SJSA1 (cell line): Measurements from ENCODE around the gene GOLGB1.

DNA sequence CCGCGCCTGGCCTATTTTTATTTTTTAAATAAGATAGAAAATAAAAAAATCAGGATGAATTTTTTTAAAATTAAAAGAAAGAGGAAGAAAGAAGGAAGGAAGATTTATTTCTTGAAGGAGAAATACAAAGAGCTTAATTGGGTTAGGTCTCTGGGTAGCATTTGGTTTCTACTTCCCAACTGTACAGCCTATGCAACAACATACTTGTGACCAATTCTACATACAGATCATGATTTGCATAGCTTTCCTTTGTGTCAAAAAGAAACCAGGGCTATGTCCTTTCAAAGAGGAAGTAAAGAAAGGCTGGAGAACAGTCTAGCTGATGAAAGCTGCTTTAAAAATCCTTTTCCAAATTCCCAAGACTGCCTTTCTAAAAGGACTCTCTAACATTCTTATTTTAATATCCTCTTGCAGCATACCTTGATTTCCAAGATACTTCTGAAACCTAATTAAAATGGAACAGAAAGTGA lies 6.1 kb upstream of the HGD start:
- RAMPAGE, long total RNA = no peak

DNA sequence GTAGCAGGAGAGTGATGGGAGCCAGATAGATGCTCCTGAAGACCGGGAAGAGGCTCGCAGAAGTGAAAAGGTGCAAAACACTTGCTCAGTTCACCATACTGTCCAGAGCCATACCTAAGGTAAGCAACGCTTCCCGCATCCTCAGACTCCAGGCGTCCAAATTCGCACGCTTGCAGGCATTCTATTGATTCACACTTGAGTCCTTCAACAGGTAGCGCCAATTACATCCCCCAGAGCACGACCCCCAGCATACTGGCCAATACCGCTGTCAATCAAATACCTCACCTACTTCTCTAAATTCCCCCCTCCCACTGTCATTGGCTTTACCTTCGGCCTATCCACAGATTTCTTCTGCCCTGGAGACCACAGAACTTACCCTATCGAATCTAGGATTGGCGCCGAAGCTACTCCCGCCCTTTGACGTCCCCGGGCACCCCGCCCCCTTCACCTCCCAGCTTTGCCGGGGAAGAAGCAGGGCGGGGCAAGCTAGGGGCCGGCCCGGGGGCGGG lies 298 bp upstream of the STXBP5L start:
- RAMPAGE, long total RNA = no peak

DNA sequence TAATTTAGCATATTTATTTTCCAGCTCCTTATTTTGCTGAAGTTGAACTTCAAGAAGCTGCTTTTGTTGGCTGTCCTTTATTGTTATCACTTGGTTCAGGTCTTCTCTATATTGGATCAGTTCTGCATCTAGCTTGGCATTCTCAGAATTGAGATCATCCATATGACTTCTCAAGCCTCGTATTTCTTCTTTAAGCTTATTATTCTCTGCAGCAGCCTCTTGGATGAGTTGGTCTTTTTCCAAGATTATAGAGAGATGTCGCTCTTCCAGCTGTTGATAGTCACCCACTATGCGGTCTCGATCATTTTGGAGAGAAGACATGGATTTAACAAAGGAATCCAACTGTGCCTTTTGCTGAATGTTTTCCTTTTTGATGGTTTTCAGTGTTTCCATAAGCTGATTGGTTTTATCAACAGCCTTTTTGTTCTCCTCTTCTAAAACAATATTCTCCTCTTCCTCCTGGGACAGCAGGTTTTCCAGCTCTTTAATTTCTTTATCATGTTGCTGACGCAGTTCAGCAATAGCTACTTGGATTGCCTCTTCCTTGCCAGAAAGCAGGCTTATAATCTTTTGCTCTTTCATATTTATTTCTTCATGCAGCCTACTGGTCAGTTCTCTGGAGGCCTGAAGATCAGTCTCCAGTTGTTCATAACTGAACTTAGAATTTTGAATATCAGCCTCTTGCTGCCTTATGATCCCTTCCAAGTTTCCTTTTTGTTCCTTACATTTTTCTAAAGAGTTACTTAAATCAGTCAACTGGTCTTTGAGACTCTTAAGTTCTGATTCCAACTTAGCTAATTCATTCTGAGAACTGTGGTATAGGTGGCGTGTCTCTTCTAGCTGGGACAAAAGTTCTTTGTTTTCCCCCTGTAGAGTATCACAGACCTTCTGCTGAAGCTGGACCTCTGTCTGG lies 31.2 kb upstream of the HCLS1 start:
- RAMPAGE, long total RNA = no peak

DNA sequence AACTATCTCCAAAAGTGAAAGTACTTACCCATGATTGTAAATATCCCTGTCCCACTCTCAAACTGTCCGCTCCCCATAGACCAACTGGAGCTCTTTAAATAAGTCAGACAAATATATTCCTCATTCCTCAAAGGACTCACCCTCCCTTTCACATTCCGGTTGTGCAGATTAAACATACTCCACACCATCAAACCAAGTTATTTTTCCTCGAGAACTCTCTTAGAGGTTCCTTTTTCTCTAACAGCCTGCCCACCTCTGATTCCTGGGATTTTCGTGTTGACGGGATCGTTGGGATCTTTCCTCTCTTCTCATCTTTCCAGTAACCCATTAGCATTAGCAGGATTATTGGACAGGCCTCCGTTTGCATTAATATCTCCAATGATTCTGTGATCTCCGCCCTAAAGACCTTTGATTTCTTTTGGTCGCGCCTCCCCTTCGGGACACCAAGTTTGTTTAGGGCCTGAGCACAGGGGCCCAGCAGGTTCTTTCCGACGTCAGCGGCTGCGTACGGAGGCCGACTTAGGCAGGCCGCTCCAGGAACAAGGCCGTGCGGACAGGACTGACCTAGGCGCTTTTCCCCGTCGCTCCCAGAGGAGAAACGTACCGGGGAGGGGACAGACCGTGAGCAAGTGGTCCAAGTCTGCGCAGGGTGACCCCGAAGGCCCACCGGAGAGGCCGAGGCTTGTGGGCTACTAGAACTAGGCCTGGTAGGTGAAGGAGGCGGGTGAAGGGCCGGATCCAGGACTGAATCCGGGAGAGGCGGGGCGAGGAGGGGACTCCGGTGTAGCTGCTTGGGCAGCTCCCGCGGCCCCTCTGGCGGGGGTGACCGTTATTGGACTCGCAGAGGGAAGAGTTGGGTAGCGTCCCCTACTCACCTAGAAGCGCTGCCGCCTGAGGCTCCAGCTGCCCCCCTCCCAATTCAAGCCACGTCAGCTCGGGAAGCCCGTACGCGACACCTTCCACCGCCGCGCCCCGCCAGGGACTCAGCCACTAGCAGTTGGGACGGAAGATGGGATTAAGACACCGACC lies at the start of gene GOLGB1:
GOLGB1 (minus strand) TSS at position 985 of the 1,029 bp plus-strand sequence.
- RAMPAGE, long total RNA = no peak

DNA sequence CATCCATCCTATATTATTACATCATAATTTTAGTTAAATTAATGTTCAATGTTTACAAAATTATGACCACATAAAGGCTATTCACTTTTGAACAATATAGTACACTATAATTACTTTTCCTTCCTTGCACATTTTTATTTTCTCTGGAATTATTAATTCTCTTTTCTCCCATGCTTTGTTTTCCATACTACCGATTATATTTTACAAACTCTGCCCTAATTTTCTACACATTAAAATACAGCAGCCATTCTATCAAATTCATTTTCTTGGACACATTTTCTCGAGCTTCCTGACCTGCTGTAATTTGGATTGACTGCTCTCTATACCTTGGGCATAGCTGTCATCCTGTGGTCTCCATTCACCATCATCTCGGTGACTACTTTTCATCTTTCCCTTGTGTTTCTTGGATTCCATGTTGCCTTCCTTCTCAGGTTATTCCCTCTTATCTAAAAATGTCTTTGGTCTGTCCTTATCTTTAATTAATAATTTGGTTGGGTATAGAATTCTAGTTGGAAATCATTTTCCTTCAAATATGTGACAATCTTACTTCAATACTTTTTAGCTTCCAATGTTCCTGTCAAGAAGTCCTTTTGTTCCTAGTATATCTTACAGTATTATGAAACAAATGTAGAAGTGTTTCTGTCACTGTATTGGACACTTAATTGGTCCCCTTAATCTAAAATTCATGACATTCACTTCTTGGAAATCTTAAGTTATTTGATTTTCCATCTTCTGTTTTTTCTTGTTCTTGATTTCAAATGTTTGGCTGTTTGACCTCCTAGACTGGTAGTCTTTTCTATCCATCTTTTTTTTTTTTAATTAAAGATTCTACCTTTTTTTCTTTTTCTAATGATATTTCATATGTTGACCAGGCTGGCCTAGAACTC lies 34.1 kb upstream of the GOLGB1 start:
- RAMPAGE, long total RNA = no peak

DNA sequence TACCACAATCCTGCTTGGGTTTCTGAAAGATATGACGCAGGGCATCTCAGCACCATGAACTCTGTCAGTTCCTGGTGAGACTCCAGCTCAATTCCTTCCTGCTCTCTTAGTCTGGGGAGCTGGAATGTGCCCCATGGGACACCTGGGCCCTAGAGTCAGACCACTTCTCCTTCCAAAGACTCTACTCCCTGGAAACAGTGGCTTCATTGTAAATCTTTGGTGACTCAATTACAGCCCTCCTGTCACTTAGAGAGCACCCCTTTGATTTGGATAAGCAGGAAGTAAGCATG lies 50.5 kb downstream of the CD86 start:
- RAMPAGE, long total RNA = no peak

- RAMPAGE, long total RNA = no peak
Observed at GRCh38 chr3:122255770-122256175, 69.3 kb upstream of the CSTA start.

DNA sequence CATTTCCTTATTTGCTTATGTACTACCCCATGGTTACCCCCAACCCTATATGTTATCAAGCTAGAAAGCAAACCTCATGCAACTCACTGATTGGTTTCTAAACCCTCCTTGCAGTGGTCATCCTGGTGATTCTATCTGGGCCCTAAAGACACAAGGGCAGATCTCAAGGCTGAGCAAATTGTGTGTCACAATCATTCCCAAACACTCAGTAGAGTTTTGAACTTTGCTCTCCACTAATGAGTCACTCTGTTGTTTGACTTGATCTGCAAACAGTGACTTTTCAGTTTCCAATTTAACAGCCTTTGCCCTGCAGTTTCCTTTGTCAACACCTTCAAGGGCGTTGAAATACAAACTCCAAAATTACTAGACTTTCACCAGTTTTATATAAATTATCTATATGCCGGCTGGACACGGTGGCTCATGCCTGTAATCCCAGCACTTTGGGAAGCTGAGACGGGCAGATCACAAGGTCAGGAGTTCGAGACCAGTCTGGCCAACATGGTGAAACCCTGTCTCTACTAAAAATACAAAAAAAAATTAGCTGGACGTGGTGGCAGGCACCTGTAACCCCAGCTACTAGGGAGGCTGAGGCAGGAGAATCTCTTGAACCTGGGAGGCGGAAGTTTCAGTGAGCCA lies 17.4 kb downstream of the MIX23 start:
- RAMPAGE, long total RNA = no peak

- RAMPAGE, long total RNA = no peak
Observed at GRCh38 chr3:122533808-122534747, 19.3 kb upstream of the KPNA1 start.

GRCh38 chr3:122646185-122647003 lies 34.2 kb upstream of the PARP14 start:
- RAMPAGE, long total RNA = no peak

DNA sequence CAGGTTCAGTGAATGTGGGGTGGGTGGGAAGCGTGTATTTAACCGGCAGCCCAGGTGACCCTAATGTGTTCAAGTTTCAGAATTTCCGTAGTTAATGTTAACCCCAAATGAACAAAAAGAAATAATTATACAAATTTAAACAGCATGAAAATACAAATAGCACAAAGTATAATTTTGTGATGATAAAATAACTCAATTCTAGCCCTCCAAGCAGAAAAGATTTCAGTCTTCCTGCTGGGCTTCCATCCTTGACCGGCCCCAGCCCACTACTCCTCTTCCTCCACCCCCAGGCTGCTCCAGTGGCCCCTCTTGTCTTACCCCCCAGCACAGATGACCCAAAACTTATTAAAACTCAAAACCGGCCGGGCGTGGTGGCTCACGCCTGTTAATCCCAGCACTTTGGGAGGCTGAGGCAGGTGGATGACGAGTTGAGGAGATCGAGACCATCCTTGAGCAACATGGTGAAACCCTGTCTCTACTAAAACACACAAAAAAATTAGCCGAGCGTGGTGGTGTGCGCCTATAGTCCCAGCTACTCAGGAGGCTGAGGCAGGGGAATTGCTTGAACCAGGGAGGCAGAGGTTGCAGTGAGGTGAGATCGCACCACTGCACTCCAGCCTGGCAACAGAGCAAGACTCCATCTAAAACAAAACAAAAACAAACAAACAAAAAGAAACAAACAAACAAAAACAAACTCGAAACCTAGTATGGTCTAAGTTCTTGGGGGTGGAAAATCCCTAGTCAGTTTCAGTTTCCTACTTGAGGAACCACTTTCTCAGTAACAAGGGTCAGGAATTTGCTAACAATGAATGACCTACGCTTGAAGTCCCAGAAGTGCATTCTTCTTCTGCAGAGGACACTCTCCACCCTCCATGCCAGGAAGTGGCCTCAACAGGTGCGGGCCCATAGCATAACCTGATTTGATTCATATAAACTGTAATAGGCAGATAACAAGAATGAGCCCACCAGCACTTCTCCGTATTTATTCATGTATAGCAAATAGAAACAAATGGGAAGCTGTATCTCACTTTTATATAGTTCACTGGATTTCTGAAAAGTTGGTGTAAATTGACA lies 2.1 kb downstream of the PARP14 start:
- RAMPAGE, long total RNA = no peak

DNA sequence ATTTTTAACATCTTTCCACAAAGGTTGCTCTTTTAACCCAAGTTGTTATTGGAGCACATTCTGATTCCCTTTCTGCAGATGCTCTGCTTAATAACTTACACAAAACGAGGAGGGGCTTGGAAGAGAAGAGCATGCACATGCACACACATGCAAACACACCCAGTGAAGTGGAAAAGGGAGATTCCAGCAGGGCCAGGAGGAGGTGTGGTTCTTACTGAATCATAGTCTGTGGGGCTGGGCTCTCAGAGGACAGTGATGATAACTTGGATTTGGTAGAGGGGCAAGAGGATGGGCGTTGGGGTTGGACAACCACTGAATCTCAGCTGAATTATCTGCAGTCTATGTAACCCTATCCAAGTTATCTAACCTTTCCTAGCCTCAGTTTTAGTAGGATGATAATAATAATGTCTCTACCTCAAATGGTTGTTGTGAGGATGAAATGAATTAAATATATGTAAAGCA lies 17.7 kb downstream of the PARP14 start:
- RAMPAGE, long total RNA = no peak

GRCh38 chr3:122802068-122803046 lies 7.5 kb downstream of the SLC49A4 start:
- RAMPAGE, long total RNA = no peak

DNA sequence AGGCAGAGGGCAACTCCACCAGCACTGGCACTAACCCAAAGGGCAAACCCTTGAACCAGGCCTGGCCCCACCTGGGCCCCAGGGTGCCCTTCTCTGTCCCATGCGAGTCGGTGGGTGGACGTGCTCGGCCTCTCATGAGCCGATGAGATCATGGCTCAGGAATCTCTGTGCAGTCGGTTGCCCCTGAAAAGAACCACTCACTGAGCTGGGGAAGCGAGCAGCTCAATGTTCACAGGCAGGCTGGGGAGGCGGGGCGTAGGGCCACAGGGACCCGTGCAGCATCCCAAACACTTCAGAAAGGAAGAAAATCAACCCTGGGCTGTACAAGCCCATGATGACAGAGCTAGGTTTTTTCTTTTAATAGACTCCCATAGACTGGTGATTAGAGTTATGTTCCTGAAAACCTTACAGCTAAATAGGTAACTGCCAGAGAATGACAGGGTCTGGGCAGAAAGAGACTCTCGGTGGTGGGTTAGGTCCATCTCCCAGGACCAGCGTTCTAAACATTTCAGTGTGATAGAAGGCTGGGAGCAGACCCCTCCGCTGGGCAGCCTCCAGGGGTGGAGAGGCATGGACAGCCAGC lies 49.3 kb downstream of the SEMA5B start:
- RAMPAGE, long total RNA = no peak

DNA sequence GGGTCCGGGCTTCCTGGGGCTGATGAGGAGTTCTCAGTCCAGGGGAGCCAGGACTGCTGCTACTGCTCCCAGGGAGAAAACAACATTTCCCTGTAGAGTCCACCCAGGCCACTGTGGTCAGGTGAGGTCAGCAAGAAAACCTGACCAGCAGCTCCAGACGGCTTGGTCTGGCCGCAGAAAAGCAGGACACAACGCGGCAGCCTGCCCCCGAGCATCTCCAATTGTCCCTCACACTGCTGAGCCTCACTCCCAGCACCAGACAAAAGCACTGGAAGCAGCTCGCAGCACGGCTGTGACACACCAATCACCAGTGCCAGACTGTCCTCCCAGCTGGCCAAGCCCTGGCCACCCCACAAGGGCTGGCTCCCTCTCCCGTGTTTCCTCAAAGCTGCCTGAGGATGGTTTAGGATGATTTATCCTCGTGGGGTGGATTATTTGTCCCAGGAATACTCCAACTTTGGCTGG lies 34.5 kb downstream of the SEMA5B start:
- RAMPAGE, long total RNA = no peak

GRCh38 chr3:123084642-123085363 lies 18.0 kb downstream of the PDIA5 start:
- RAMPAGE, long total RNA = no peak

DNA sequence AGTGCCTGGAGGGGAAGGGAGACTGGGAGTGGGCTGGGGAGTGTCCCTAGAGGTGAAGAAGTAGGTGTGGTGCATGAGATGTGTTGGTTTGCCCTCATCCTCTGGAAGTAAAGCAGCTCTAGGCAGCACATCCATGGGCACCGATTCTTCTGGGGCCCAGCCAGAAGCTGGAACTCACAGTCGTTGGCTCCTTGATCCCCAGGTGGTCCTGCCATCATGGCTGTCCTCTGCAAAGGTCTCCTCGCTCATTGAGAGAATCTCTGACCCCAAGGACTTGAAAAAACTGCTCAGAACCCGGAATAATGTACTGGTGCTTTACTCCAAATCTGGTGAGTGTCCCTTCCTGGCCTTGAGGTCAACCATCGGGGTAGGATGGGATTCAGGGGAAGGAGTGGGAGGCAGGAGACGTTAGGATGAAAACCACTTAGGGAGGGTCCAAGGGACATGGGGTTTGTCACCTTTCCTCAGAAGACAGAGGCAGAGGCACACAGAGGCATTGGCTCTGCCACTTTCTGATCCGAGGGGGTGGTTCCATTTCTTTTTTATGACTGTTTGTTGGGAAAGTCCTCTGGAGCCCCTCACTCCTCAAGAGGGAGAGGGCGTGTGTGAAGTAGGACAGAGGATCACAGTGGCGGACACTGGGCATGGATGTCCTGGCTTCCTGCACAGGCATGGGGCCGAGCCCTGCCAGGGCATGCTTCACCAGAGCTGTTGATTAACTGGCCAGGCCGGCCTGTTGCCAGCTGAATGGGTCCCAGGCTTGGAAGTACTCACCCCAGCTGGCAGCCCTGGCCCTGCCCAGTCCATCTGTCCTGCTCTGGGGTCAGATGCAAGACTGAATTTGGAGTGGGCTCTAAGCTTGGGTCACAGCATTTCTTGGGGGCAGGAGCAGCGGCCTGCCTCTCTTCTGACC lies 22.4 kb downstream of the PDIA5 start:
- RAMPAGE, long total RNA = no peak

- RAMPAGE, long total RNA = no peak
Observed at GRCh38 chr3:123245995-123246761, 44.4 kb downstream of the SEC22A start.

GRCh38 chr3:123388652-123389433 lies 60.0 kb downstream of the ADCY5 start:
- RAMPAGE, long total RNA = no peak

GRCh38 chr3:123406505-123407097 lies 42.3 kb downstream of the ADCY5 start:
- RAMPAGE, long total RNA = no peak